HT-29 (cell line): ENCODE measurements around the genes HNRNPU, CNST, OR2G2 and OR2M7.

DNA sequence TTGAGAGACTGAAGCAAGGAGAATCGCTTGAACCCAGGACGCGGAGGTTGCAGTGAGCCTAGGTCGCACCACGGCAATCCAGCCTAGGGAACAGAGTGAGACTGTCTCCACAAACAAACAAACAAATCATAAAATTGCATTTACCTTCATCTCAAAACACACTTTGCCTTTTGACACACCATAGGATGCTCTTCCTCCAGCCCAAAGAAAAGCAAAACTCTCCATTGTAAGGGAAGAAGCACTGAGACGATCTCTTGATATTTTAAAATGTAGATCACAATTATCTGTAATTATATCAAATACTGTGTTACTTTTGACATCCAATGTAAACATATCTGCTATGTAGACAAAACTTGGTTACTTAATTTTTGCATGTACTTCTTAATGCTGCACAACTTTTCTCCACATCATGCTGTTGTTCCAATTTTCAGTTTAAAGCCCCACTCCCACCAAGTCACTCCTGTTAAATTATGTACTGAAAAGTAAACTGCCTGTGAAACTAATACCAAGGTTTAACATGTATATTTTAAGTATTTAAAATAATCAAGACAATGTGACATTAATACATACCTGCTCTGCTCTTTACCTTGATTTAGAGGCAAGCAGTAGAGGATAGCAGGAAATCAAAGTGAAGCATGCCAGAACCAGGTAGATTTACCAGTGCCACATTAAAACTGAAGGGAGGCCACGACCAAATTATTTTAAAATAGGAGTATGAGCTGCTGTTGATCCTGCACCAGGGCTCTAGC lies 4.0 kb downstream of the HNRNPU start:
- RAMPAGE, long total RNA, result no peak

- RAMPAGE, long total RNA, result start-site peak on the minus strand at chr1:244864456-244864545, 940 and 1,005 reads in 2 replicates
Observed at GRCh38 chr1:244863814-244864816, at the start of gene HNRNPU. Gene HNRNPU (minus strand): TSS chr1:244864543.

GRCh38 chr1:244918387-244919197 lies 50.9 kb upstream of the EFCAB2 start:
- RAMPAGE, long total RNA, result no peak

GRCh38 chr1:245085422-245086034 lies 69.3 kb upstream of the KIF26B start:
- RAMPAGE, long total RNA, result no peak

DNA sequence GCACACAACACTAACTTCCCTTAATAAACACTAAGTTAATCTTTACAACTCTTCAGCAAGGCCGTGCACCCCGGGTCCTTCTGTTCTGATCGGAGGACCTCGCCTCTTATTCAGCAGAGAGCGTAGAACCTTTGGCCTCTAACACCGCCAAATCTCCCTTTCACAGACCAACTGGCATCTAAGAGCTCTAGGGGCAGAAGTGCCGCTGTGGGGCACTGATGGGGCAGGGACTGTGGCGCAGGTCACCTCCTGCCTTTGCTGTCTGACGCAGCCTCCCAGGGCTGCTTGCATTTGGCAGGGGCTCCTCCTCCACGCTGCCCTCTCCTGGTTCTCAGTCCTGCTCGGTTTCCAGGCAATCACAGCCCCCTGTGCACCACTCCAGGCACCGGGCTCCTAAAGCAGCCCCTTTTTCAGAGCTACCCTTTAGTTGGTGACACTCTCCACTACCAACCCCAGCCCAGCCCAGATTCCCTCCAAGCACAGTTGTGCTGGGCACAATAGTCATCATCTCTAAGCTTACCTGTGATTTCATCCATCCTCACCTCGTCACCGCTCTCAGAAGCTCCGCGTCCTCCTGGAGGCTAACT lies 47.3 kb upstream of the KIF26B start:
- RAMPAGE, long total RNA, result no peak

- RAMPAGE, long total RNA, result no peak
Observed at GRCh38 chr1:245153137-245154146, 1.3 kb upstream of the KIF26B start.

DNA sequence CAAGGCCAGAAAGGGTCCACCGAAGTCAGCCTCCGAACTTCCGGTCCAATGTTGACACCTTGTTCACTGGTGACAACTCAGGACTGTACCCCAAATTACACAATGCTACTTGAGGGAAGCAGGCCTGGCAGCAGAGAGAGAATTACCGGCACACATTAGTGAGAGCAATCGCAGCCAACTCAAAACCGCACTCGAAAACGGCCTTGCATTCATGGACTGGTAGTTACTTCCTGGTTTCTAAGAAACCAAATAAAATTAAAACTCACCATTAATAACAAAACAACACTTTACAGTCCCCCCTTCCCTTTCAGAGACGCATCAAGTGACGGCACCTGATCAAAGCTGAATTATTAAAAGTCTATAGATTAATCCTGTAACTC lies 652.6 kb downstream of the KIF26B start:
- RAMPAGE, long total RNA, result no peak

DNA sequence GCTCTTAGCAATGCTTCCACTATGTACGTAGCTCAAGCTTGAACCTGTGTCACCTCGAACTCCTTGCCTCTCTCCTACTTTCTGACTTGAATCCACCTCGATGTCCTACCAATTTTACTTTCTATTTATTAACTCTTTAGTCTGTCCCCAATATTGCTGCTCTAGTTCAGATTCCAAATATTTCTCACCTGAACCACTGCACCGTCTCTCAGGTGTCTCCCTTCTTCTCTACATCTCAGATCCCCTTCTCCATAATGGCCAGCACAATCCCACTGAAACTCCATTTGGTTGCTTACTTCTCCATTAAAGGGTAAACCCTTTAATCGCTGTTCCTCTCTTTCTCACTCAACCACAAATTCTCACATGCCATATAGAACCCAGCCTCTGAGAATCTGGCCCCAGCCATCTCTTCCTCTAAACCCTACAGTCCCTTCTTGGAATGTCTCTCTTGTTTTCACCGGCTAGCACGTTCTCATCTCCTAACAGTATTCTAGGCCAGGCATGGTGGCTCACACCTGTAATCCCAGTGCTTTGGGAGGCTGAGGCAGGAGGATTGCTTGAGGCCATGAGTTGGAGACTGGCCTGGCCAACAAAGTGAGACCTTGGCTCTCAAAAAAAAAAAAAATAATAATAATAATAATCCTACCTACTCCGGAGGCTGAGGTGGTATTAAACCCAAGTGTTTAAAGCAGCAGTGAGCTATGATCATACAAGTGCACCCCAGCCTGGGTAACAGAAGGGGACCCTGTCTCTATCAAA lies 404.8 kb downstream of the SMYD3 start:
- RAMPAGE, long total RNA, result no peak

DNA sequence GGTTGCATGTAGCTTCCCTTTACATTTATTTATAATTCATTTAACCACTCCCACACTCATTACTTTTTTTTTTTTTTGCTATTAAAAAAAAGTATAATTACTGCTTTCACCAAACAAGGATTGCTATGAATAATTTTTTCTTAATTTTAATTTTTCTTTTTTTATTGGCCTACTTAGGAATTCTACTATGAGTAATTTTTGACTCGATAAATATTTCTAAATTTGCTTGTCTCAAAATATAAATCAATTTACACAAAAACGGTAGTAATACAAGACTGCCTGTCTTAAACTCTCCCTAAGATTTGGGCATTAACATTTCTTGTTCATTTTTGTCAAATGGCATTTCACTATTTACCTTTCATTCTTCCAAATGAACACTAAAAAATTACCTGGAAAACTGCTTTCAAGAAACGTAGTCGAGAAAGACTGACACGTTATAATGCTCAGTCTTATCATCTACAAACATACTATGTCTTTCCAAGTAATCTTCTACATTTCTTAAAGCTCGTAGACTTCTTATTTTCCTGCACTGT lies 336.7 kb downstream of the SMYD3 start:
- RAMPAGE, long total RNA, result no peak

GRCh38 chr1:246537735-246538292 lies 28.2 kb downstream of the TFB2M start:
- RAMPAGE, long total RNA, result no peak

DNA sequence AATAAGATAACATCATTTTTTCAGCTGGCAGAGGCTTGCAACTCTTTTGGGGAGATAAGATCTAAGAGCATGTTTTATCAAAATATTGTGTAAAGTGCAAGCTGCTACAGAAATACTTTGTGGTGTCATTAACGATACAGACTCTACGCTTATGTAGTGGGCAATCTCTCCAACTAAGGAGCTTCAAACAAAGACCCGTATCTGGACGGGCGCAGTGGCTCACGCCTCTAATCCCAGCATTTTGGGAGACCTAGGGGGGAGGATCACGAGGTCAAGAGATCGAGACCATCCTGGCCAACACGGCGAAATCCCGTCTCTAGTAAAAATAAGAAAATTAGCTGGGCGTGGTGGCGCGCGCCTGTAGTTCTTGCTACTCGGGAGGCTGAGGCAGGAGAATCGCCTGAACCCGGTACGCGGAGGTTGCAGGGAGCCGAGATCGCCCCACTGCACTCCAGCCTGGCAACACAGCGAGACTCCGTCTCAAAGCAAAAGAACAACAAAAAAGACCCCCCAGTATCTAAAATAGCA lies 768 bp downstream of the TFB2M start:
- RAMPAGE, long total RNA, result no peak

DNA sequence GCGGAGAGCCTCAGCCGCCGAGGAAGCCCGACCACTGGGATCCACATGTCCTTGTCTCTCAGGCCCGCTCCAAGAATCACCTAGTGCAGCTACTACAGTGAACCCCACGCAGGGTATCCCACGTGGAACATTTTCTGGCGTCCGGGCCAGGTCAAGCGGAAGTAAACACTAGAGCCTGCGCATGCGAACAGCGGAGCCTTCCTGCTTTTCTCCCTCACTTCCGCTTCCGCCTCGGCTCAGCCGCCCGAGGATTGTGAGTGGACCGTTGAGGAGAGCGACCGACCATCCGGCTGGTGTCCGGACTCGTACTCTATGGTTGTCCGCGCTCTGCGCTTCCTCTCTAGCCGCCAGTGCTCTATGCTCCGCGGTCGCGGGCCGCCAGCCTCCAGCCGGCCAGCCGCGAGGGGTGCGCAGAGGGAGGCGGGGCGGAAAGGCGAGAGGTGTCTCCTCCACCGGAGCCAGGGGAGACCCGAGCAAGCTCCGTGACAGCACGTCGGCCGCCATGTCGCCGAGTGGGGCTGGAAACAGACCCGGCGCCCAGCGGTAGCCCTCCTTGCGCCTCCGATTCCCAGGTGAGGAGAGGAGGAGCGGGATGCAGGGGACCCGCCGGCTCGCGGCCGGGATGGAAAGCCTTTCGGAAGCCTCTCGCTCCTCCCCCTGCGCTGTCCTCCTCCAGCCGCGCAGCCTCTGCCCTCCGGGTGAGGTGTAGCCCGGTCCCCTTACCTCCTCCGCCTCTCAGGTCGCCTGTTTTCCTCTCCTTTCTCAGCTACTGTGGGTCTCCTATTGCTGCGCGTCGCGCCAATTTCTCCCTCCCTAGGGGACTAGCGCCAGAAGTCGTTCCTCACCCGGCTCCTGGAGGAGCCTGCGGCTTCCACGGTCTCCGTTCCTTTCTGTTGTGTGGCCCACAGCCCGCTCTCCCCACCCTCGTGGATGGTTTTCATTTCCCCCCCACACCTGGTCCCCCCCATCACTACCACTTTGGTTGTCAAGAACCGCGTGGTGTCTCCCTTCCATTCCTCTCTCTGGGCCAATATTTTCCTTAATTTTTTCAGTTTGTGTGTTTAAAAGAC lies at the start of gene CNST:
Gene CNST, plus strand, starts transcription at position 365 of the 1,070 bp plus-strand sequence.
- RAMPAGE, long total RNA, result no peak

- RAMPAGE, long total RNA, result no peak
Observed at GRCh38 chr1:246587674-246588049, 21.4 kb downstream of the CNST start.

DNA sequence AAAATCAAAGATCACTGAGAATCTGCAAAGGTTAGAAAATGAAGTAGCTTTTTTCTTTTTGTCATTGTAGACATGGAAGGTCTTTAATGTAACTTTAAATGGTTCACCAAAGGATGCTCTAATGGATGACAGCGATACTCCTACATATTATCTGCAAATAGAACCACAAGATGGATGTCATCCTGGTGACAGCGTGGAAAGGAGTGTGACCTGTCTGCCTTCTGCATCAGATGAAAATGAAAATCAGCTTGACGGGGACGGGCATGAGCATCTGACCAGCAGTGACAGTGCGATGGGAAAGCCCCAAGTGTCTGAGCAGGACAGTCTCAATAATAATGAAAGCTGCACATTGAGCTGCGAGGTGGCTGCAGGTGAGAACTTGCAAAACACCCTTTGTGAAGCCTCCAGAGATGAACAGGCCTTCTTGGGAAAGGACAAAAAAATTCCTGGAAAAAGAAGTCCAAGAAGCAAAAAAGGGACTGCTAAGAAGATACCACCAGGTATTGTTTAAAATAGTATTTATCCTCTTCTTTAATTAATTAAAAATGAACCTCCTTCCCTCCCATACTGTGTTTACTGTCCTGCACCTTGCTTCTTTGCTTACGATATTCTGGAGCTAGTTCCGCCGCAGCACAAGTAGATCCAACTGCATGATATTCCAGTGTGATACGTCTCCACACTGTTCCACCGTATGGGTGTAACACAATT lies 25.3 kb downstream of the CNST start:
- RAMPAGE, long total RNA, result no peak

- RAMPAGE, long total RNA, result no peak
Observed at GRCh38 chr1:246852488-246853543, 78.9 kb downstream of the AHCTF1 start.

DNA sequence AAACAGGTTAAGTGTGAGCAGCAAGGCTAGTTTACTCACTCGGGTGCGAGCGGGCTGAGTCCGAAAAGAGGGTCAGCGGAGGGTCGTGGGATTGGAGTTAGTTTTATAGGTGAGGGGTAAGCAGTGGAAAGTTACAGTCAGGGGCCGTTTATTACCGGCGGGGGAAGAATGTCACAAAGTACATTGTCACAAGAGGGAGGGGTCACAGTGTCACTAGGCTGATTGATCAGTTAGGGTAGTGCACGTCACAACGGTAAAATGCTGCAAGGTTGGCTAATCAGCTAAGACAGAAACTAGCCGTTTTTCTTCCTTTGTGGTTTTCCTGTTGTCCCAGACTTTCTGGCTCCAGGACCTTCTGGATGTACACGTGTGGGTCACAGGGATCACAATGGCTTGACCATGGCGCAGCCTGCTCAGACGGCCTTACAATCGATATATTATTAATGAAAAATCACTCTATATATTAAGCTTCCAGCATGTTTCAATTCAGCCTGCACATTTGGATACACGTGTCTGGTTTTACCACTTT lies 828 bp upstream of the ZNF670 start:
- RAMPAGE, long total RNA, result no peak

DNA sequence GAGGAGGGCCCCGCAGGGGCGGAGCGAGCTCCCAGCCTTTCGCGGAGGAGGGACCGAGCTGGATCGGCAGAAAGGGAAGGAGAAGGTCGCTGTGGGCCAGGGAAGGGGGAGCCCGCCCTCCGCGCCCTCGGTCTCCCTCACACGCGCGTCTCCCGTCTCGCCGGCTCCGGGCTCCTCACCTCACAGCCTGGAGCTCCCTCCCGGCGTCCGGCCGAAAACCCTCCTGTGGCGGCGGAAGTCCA lies 493 bp downstream of the ZNF496 start:
- RAMPAGE, long total RNA, result no peak

GRCh38 chr1:247432521-247433064 lies 16.6 kb downstream of the NLRP3 start:
- RAMPAGE, long total RNA, result no peak

DNA sequence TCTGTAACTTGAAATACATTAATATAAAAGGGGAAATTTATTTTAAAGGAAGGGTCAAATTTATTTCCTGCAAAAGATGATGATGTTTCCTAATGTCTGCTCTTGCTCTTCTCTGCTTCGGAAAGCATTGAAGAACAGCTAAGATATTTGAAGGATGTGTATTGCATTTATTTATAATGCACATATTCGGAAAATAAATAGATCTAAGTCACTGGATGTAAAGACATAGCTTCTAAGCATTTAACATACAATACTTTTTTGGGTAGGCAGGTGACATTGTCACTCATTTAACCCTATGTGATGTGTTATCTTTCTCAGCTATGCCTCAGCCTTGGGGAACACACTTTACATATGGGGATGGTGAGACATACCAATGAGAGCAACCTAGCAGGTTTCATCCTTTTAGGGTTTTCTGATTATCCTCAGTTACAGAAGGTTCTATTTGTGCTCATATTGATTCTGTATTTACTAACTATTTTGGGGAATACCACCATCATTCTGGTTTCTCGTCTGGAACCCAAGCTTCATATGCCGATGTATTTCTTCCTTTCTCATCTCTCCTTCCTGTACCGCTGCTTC lies at the start of gene OR2G2:
Gene OR2G2, plus strand, starts transcription at position 352 of the 579 bp plus-strand sequence.
- RAMPAGE, long total RNA, result no peak

DNA sequence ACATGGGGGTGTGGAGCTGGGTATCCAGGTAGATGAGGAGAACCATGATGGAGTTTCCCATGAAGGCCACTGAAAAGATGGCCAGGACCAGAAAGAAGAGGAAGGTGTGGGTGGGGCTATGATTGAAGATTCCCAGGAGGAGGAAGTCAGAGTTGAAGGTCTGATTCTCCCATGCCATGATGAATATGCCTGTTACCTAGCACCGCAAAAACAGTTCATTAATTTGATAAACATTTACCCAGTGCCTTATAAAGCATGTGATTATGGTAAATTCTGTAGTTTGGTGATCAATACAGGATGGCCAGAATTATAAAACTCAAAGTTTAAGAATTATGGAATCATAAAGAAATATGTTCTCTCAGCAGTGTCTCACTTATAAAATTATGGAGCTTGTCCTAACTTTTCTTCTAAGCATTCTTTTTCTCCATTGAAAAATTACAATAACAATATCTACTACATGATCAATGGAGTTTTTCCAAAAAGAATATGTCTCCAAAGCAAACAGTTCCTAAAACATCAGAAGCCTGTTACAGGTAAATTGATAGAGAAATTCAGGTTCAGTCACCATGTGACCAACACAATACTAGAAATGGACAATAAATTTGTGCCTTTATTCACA lies at the start of gene OR2M7:
Gene OR2M7, minus strand, starts transcription at position 178 of the 619 bp plus-strand sequence.
- RAMPAGE, long total RNA, result no peak